Daoy (cell line): ENCODE data around the genes MEX3A and RHBG.

GRCh38 chr1:155970120-155971435, 7.8 kb downstream of the ARHGEF2 start:
- RAMPAGE, long total RNA = no peak

GRCh38 chr1:155975823-155977023, 2.1 kb downstream of the ARHGEF2 start:
- RAMPAGE, long total RNA = no peak

DNA sequence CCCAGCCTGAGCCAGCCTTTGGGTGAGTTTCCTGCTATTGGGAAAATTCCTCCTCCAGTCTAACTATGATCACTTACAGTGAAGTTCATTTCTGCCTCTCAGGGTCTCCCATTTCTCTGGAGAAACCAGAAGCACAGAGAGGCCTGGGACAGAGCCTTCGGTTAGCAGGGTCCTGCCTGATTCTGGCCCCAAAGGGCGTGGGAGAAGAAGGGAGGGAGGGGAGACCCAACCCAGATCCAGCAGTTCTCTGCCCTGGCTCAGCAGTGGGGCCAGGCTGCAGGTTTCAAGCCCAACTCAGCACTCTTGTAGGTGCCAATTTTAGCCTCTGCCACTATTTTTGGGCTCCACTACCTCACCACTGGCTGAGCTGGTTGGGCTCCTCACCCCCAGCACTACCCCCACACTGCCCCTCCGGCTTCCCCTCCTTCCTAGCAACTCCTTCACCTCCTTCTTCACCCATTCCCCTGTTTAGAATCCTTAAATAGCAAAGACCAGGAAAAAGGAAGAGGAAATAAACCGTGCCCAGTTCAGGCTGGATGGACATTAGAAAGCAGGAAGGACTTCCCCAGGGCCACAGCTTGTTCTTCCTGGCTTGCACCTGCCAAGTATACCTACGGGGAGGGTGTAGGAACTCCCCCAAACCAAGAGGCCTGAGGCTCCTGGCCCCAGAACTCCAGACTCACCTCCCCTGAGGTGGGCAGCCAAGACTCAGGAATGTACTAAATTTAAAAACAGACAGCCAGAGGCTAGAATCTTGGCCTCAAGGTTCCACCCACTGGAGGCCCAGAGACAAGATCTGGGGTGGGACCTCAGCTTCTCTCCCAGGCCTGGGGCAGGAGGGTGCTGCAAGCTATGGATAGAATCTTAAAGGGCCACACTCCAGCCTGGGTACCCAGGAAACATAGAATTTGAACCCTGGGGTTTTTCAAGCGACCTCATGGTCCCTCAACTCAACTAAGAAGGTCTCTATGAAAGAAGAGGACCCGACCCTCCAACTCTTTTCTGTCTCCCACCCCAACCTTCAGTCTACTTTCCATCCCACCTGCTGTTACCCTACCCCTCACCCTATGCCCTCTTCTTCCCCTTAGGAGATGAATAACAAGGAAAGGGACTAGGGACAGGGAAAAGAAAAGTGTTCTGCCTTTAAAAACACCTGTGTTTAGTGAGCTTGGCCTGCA, 1.5 kb upstream of the ARHGEF2 start:
- RAMPAGE, long total RNA = no peak

- RAMPAGE, long total RNA = no peak
These were observed 2.8 kb upstream of the ARHGEF2 start for GRCh38 chr1:155980637-155981991.

DNA sequence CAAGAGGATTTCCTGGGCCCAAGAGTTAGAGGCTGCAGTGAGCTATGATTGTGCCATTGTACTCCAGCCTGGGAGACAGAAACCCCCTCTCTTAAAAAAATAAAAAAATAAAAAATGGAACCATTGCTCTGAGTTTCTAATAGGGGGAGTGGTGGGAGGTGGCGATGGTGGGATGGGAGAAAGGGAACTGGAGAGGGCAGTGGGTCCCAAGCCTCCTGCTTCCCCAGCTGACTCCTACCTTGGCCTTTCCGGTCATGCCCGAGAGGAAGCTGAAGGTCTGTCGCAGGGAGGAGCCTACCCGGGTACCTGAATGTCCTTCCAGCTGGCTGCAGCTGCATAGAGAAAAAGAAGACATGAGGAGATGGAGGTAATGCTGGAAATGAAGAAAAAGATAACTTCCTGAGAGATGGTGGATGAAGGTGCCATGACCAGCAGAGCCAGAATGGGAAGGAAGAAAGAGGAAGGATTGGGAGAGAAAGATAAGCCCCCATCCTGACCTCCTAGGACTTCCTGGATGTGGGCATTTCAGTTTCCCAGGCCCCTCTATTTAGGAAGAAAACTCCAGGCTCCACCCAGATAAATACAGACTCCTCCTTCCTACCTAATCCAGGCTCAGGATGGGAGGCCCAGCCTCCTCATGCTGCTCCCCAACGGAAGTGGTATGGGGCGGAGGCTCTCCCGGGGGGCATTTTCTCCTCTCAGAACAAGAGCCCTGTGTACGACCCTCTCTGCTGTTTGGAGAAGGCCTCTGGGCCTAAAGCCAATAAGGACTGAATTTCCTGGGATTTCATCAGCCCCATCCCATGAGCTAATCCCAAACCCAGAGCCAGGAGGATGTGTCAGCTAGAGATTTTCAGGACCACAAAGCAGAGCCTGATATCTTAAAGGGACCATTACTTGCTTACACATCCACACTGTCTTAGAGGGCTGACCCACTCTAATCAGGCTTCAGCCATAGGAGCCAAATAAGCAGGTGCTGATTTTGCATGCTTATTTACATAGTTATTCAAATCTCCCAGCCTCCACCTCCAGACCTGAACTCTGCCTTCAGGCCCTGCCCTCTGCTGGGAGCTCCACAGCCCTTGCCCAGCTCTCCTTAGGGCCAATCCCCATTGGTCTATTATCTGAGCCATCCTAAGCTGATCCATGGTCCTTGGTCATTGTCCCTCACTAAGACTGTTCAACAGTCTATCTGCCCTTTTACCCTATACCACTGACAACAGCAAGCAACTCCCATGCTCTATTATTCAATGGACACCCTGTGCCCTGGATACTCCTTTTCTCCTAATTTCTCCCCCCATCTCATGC, 5.0 kb upstream of the ARHGEF2 start:
- RAMPAGE, long total RNA = no peak

DNA sequence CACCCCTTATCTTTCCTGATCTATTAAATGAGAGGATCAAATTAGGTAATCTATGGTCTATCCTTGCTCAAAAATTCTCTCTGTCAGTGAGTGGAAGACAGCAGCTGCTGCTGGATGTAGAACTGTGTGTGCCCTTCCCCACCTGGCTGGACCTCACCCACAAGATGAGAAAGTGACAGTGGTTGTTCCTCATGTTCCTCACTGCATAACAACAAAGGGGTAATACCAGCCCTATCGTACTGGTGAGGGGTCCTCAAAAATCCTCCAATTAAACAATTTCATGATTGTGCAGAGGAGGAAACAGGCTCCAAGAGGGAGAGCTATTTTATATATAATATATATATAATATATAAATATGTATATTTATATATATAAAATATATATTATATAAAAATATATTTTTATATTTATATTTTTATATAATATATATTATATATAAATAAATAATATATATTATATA, 16.8 kb downstream of the SSR2 start:
- RAMPAGE, long total RNA = no peak

DNA sequence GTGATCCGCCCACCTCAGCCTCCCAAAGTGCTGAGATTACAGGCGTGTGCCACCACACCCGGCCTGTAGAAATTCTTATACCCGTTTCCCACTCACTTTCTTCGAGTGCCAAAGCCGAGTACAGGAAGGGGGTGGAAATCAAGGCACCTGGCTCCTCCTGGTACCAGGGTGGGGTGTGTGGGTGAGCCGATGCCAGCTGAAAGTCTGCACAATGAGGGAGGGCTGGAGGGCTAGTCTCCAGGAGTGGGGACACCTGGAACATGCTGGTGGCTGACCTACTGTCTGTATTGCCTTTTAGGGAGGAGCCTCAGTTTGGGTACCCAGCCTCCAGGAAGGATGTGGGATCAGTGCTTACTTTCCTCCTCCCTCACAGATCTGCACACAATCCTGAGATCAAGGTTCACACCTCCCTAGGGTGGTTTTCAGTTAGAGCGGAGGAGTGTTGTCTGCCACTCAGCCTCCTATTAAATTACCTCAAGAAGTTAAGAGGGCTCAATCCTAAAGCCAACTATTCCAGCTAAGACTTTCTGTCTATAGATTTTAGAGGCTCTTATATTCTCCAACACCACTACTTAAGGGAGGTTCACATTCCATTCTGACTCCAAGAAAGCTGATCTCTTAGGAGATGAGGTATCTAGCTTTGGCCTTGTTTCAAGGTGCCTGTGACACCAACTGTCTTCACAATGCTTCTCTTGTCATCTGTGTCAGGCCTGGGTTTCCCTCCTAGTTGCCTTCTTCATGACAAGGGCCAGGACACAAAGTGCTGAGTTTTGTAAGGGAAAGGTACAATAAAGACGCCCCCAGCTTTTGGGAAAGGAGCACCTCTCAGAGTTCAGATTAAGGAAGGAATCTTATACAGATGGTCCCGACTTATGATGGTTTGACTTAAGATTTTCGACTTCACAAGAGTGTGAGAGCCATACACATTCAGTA, 15.8 kb downstream of the SSR2 start:
- RAMPAGE, long total RNA = no peak

- RAMPAGE, long total RNA = no peak
These were observed 188 bp upstream of the LAMTOR2 start for GRCh38 chr1:156054482-156054706.

- RAMPAGE, long total RNA = no peak
These were observed 473 bp downstream of the LAMTOR2 start for GRCh38 chr1:156054930-156055580.

- RAMPAGE, long total RNA = no peak
These were observed at the start of gene MEX3A for GRCh38 chr1:156082331-156083032. Gene MEX3A, minus strand, starts transcription at chr1:156082465.

DNA sequence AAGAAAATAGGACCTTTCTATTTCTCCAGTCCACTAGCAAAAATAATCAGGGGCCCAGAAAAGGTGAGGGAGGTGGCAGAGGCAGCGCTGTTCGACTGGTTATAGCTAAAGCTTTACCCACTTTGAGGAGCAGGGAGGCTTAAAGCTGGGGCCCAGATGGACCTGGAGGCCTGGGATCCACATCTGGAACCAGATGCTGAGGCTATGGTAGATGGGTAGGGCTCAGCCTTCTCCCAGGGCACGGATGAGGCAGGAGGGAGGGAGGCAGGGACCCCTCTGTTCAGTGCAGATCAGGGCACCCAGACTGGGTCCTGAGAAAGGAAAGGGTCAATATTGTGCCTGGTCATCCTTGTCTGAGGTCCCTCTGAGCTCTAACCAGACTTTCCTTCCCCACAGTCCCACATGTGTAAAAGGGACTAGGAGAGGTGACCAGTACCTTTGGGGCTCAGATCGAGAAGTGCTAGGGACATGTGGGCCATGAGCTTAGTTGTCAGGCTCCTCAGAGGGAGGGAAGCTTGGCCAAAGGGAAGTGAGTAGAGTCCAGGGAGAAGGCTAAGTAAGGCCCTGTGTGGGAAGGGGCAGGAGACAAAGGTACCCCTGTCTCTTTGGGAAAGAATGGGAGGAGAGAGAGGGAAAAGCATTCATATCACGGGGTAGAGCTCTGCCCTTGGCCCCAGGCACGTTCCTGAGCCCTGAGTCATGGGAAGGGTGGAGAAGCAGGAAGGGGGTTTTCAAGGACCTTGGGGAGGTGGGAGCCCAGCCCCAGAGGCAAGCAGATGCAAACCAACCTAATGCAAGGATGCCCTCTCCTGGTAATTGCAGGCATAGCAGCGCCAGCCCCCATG, 15.4 kb downstream of the LMNA start:
- RAMPAGE, long total RNA = no peak

GRCh38 chr1:156214135-156214892, 1.5 kb downstream of the PMF1 start:
- RAMPAGE, long total RNA = no peak

DNA sequence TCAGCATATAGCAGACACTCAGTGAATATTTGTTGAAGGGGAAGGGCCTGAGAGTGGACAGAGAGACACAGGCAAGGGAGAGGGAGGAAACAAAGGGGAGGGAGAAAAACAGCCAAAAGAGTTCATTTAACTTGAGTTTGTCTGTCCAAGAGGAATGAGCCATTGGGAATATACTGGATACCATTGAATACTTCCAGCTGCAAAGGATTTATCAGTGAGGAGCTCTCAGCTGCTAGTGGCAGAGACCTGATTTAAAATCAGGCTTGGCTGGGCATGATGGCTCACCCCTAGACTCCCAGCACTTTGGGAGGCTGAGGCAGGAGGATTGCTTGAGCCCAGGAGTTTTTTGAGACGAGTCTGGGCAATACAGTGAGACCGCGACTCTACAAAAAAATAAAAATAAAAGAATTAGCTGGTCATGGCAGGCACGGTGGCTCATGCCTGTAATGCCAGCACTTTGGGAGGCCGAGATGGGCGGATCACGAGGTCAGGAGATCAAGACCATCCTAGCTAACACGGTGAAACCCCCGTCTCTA, 11.4 kb upstream of the BGLAP start:
- RAMPAGE, long total RNA = no peak

DNA sequence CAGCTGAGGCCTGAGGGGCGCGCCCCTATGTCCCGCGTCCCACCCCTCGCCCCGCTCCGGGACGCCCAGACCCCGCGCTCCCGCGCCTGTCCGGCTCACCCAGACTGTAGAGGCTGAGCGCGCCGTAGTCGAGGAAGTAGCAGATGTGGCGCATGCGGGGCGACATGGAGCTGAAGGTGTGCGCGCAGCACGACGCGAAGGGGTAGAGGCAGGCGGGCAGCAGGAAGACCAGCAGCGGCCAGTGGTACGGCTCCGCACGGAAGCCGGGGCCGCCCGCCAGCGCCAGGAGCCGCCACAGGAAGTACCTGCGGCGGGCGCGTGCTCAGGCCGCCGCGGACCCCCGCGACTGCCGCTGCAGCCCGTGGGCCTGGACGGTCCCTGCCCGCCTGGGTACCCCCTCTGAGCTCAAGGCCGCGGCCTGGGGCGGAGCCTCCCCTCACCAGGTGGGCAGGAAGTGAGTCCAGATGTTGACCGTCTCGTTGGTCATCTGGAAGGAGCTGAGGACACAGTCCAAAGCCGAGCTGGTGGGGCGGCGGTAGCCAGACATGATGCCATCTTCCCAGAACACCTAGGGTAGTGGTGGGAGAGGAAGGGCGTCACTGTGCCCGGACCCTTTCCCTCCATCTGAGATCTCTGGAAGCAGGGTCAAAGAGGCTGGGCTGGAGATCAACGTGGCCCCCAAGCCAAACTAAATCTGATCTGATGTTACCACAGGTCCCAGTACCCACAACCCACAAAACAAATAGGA, 2.0 kb downstream of the PAQR6 start:
- RAMPAGE, long total RNA = no peak

DNA sequence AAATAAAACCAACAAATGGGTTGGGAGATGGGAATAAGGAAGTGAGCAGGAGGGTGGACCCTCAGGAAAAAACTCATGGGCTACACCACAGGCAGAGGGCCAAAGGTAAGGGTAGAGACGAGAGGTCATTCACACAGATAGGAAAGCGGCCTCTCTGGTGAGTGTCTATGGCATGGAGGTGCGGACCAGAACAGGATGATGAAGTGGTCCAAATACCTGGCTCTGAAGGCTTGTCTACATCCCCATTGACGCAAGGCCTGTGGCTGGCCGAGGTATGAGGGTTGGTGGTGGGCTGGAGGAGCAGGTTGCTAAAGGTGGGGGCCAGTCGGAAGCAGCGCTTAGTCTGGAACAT, 17.1 kb downstream of the SMG5 start:
- RAMPAGE, long total RNA = no peak

DNA sequence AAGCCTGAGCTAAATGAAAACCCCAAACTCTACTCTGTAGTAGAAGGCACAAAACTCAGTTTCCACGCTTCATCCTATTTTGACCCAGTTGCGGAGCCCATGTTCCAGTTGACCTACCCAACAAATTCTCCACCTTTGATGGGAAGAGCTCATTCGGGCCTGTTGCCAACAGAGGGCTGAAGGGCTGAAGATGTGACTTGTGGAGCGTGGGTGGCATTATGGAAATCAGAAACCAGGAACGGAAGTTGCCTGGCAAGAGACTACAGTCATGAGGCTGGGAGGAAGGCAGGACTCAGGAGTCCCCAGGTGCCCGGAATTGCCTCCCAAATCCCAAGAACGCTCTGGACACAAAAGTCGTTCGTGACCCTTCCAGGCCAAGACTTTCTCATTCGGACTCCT, 950 bp downstream of the SMG5 start:
- RAMPAGE, long total RNA = no peak

GRCh38 chr1:156368760-156369521, at the start of gene RHBG:
Gene RHBG, plus strand, starts transcription at chr1:156369211.
- RAMPAGE, long total RNA = no peak

GRCh38 chr1:156420677-156421055, 51.7 kb downstream of the RHBG start:
- RAMPAGE, long total RNA = no peak

DNA sequence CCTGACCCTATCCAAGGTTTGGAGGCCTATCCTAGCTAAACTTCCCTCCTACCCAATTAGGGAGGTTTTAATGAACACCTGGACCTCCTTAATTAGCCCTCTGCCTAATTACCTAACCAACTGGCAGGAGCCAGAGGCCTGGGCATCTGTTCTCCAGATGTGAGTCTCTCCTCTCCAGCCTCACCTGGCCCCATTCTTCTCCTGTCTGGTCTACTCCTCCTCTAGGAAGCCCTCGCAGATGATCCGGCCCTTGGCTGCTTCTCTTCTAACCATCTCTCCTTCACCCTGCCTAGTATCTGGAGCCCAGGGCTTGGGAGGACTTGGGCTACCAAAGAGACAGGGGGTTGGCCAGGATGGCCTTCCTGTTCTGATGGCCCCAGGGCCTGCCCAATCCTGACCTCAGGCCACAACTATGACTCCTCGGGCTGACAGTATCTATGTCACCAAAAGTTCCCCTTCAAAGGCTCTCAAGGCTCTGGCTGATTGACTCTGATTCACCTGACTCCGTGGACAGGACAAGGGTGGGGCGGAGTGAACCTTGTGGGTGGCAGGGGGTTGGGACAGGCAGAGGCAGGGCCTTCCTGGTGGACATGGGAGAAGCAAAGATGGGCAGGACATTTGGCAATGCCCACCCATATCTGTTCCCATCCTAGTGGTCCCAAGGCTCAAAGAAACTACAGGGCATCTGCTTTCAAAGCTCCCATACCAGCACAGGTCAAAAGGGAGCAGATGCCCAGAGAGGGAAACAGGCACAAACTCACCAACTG, 12.8 kb downstream of the MEF2D start:
- RAMPAGE, long total RNA = no peak

GRCh38 chr1:156491593-156492251, 8.9 kb downstream of the MEF2D start:
- RAMPAGE, long total RNA = no peak